Skeletal muscle tissue (tissue), 7 donors: ENCODE data around the gene RTN4IP1.

GRCh38 chr6:105601361-105602014, 198.6 kb upstream of the PREP start:
- PRO-cap, 3 experiments = peak in 1 of 3 experiments; most common plus-strand start chr6:105601761 (in 1); most common minus-strand start chr6:105601616 (in 1)
- RAMPAGE, long total RNA = no peak
- RRBS, 2 experiments = no CpG with 5 or more reads among the region's 6 CpGs

DNA sequence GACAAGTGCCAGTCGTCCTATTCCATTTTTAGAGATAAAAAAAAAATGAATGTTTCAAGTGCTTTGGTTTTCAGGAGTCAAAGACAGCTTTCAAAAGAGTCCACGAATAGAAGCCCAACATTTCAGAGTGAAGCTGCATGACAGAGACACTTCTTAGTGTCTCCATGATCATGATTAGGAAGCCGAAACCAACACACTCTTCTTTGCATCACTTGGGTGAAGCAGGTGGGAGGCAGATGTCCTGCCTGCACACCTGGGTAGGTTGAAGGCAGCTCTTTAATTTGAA, 328.4 kb upstream of the PRDM1 start:
- PRO-cap, 3 experiments = no peak in any of the 3 experiments
- RAMPAGE, long total RNA = no peak
- RRBS, 2 experiments = no CpG with 5 or more reads among the region's 3 CpGs

- PRO-cap, 3 experiments = no peak in any of the 3 experiments
- RAMPAGE, long total RNA = no peak
- RRBS, 2 experiments = no CpG with 5 or more reads among the region's 5 CpGs
These were observed 213.8 kb upstream of the PRDM1 start for GRCh38 chr6:105872199-105872785.

DNA sequence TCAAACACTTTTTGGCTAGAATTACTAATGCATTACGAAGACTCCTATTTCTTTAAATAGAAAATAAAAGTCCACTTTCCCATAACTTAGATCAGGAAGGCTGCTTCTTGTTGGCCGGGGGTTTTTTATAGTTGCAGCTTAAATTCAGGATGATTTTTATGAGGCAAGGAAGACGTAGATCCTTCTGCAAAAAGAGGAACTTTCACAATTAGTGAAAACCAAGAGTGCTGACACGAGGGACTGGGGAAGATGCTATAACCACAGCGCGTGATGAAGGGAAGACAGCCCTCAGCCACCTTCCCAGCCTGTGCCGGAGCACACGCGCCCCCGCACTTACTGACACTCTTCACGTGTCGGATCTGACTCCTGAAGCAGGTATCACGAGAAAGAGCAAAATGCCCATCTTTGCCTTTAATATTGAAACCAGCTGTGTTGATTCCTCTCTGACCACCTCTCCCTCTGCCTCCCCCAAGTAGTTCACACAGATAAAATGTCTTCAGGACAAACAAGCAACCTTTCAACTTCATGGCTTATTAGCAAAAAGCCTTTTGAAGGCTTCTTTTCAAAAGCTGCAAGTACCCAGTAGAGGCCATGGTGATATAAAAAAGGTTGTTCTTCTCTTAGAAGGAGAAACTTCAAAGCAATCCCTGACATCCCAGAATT, 205.9 kb upstream of the PRDM1 start:
- PRO-cap, 3 experiments = no peak in any of the 3 experiments
- RAMPAGE, long total RNA = no peak
- RRBS, 2 experiments = no CpG with 5 or more reads among the region's 13 CpGs

- PRO-cap, 3 experiments = no peak in any of the 3 experiments
- RAMPAGE, long total RNA = no peak
- RRBS, 2 experiments = no CpG with 5 or more reads among the region's 8 CpGs
These were observed 59.4 kb upstream of the PRDM1 start for GRCh38 chr6:106026730-106027136.

- PRO-cap, 3 experiments = no peak in any of the 3 experiments
- RAMPAGE, long total RNA = no peak
- RRBS, 2 experiments = no CpG with 5 or more reads among the region's 16 CpGs
These were observed 28.5 kb downstream of the PRDM1 start for GRCh38 chr6:106114472-106115180.

DNA sequence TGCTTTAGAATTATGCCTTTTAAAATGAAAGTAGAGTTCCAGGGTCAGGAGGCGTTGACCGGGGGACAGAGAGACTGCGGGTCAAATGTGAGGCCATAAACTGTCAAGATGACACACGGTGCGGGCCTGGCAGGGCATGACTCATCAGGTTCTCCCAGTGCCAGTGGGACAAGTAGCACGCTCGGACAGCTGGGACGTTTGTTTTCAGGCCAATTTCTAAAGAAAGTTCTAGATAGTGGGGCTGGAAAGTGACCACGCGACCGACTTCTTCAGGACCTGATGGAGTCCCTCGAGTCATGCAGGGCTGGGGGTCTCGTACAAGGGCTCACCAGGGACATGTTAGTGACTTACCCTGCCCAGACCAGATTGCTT, 49.1 kb downstream of the PRDM1 start:
- PRO-cap, 3 experiments = no peak in any of the 3 experiments
- RAMPAGE, long total RNA = no peak
- RRBS, 2 experiments = no CpG with 5 or more reads among the region's 13 CpGs

DNA sequence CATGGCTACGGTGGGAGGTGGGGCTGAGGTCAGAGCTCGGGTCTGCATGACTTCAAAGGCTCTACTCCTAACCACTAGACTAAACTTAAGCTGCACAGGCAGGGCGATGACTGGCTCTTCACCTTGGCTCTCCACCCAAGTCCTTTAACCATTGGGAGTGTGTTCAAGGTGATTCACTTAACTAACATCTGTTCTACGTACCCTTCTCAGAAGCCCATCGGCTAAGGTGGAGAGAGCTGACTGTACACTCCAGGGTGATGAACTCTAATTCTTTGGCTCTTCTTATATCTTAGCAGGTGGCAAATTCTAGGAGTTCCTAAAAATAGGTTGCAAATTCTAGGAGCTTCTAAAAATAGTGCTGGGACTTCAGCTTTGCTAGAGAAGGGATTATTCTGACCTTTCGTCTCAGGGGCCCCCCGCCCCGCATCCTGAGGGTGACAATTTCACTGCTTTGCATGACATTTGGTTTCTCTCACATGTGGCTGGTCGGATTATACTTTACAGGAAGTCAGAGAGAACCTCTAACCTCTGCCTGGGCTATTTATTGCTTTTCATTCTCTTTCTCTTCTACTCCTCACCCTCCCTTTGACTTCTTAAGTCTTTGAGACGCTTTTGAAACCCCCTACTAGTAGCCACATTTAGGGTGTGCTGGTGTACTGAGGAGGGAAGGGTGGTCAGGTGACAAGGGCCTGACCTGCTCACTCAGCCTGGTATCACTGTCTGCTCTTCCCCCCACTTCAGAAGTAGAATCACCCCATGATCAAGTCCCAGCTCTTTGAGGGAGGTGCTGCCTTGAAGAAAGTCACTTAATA, 55.5 kb downstream of the PRDM1 start:
- PRO-cap, 3 experiments = no peak in any of the 3 experiments
- RAMPAGE, long total RNA = no peak
- RRBS, 2 experiments = no CpG with 5 or more reads among the region's 10 CpGs

DNA sequence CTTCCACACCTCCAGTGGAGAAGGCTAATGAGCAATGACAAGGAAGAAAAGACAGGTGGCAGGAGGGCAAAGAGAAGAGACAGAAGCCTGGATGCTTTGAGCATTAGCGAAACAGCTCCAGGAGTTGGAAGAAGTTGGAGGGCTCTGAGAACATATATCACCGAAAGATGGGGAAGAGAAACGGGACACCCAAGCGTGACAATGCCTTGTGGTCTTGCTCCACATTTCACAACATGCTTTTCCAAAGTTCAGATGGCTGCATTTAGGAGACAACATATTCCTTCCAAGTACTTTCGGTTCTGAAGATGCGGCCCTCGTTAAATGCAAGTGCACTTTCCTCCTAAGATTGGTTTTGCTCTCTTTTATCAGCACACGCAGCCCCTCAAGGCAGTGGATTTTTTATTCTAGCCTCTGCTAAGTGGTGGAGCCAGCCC, 69.3 kb downstream of the PRDM1 start:
- PRO-cap, 3 experiments = no peak in any of the 3 experiments
- RAMPAGE, long total RNA = no peak
- RRBS, 2 experiments = no CpG with 5 or more reads among the region's 8 CpGs

GRCh38 chr6:106309830-106310416, 15.6 kb downstream of the ATG5 start:
- PRO-cap, 3 experiments = no peak in any of the 3 experiments
- RAMPAGE, long total RNA = no peak
- RRBS, 2 experiments = no CpG with 5 or more reads among the region's 1 CpG

DNA sequence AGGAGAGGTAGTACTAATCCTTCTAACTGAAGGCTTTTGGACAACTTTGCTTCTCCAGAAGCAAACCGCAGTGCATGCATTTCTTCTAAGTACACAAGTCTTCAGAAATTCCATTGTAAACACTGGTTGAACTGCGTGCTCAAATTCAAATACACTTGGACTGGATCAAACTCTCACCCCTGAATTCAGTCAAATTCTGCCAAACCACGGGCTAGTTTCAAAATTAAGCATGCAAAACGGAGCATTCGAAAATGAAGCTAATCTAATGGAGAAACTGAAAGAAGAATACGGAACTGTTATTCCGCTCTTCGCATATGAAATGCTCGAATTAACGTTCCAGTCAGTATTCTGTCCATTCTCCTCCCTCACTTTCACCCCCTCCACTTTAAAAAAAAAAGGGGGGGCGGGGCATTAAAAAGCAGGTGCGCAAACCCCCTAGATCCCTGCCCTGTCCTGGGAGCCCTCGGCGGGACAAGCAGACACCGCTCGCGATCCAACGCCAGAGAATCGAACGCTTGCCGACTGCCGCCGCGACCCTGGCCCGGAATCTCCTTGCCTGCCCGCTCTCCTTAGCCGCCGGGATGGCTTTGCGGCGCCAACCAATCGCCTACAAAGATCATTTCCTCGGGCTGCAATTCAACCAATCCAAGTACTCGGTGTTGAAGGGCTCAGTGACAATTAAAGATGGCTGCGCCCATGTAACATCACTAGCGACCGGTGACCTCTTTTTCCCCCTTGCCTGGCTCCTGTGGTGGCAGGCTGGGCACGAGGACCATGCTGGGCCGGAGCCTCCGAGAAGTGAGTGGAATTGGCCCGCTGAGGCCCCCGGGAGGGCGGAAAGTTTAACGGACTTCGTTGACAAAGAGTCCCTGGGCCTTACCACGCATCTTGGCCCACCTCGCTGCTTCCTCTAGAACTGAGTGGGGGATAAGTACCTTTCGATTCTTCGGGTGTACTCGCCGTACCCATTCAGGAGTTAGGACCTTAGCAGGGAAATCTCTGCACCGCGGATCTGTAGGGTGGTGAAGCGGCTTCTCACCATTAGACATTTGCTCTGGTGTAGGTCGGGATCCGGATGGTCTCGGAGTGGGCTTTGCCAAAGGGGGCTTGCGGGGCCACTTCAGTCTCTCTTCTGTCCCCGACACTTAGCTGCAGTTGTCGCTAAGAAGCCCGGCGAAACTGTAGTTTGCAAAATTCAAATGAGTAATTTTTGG, at the start of gene RTN4IP1:
TSS of gene RTN4IP1 (minus strand) at position 591 of the 1,214 bp plus-strand sequence.
- PRO-cap, 3 experiments = peak in 3 of 3 experiments; most common plus-strand start position 671 of the sequence (in 2); most common minus-strand start position 589 of the sequence (in 2)
- RAMPAGE, long total RNA = start-site peak on the plus strand centred at position 709 of the sequence, 45 bp wide, 19 and 22 reads in 2 replicates
- RRBS, 2 experiments = under 1 to 2% methylated on average over 13 to 14 of the region's 61 CpGs

- PRO-cap, 3 experiments = no peak in any of the 3 experiments
- RAMPAGE, long total RNA = no peak
- RRBS, 2 experiments = no CpG with 5 or more reads among the region's 6 CpGs
These were observed 100.7 kb downstream of the QRSL1 start for GRCh38 chr6:106729906-106730609.

GRCh38 chr6:106764394-106765122, 135.2 kb downstream of the QRSL1 start:
- PRO-cap, 3 experiments = no peak in any of the 3 experiments
- RAMPAGE, long total RNA = no peak
- RRBS, 2 experiments = no CpG with 5 or more reads among the region's 2 CpGs

DNA sequence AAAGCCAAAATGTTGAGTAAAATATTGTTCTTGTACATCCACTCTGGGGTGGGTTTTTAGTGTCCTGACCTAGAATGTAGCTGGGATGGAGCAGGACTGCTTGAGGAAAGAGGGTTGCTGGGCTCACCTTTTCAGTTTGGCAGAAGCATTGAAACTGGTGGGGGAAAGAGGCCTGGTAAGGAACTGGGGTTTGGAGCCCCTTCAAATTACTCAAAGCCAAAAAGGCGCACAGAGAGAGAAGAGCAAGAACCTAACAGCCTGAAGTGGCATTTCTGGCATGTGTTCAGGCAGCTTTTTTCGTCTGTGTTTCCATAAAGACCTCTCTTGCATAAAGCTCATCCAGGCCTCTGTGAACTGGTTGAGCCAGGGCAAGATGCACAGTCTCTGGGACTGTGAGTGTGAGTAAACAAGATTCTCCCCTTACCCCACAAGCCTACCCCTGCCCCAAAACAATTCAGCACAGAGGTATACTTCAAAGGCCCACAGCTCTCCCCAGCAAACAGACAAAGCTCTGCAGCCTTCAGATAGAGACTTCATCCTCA, 167.8 kb downstream of the QRSL1 start:
- PRO-cap, 3 experiments = no peak in any of the 3 experiments
- RAMPAGE, long total RNA = no peak
- RRBS, 2 experiments = no CpG with 5 or more reads among the region's 2 CpGs

DNA sequence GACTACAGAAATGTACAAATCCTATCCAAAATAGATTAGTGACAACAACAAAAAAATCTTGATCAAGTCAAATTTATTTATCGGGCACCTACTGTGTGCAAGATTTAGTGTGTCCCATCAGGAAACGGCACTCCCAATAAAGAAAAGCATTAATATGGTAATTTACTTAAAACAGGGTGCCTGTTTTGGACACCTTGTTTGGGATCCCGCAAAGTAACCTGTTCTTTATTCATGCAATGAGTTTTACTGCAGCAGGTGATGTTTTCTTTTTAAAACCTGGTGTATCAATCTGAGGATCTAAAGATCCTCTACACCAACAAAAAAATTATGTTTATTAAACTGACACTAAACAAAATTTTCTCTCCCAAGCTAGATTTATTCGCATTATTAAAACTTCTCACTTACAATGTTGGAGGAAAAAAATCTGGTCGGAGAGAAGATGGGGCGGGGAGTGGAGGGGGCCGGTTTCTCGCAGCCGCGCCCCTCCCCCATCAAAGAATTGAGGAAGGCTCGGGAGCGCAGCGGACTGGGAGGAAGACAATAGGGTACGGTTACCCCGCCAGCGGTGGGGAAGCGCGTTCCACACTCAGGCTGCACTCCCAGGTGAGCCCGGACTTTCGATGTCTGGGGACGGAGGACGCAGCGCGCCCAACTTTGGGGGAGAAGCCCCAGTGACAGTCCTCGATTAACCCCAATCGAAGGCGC, 1.5 kb downstream of the CD24 start:
- PRO-cap, 3 experiments = no peak in any of the 3 experiments
- RAMPAGE, long total RNA = no peak
- RRBS, 2 experiments = no CpG with 5 or more reads among the region's 27 CpGs

GRCh38 chr6:107152484-107153122, 37.3 kb upstream of the BEND3 start:
- PRO-cap, 3 experiments = no peak in any of the 3 experiments
- RAMPAGE, long total RNA = no peak
- RRBS, 2 experiments = no CpG with 5 or more reads among the region's 4 CpGs

GRCh38 chr6:107495140-107495753, 5.3 kb downstream of the SOBP start:
- PRO-cap, 3 experiments = peak in 1 of 3 experiments; most common plus-strand start chr6:107495461 (in 1); most common minus-strand start chr6:107495289 (in 1)
- RAMPAGE, long total RNA = no peak
- RRBS, 2 experiments = no CpG with 5 or more reads among the region's 8 CpGs

DNA sequence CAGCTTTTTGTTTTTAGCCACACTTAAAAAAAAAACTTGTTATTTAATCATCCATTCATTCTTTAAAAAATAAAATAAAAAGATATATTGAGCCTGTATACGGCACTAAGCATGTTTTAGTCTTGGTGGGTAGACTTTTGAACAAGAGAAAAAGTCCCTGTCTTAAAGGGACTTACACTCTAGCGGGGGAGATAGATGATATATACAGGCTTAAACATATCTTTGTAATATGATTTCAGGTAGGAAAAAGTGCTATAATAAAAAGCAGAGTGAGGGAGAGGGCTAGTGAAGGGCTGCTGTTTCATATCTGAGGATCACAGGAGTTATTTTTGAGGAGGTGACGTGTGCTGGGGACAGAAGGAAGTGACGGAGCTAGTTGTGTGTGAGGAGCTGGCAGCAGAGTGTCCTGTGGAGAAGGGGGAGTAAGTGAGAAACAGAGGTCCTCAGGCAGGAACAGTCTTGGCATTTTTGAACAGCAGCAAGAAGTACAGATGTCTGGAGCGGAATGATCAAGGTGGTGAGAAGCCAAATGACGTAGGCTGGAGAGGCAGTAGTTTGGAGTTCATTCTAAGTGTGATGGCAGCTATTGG, 52.1 kb downstream of the SOBP start:
- PRO-cap, 3 experiments = peak in 2 of 3 experiments; most common plus-strand start position 411 of the sequence (in 2); most common minus-strand start position 309 of the sequence (in 2)
- RAMPAGE, long total RNA = no peak
- RRBS, 2 experiments = no CpG with 5 or more reads among the region's 6 CpGs

GRCh38 chr6:107665329-107665805, 158.7 kb downstream of the SCML4 start:
- PRO-cap, 3 experiments = no peak in any of the 3 experiments
- RAMPAGE, long total RNA = no peak
- RRBS, 2 experiments = no CpG with 5 or more reads among the region's 5 CpGs

GRCh38 chr6:107709266-107709759, 114.8 kb downstream of the SCML4 start:
- PRO-cap, 3 experiments = no peak in any of the 3 experiments
- RAMPAGE, long total RNA = no peak
- RRBS, 2 experiments = no CpG with 5 or more reads among the region's 8 CpGs